Metastatic Liver Carcinoma in the Lung (tissue), 2 donors: ENCODE data around the genes SRD5A2 and CRIM1.

DNA sequence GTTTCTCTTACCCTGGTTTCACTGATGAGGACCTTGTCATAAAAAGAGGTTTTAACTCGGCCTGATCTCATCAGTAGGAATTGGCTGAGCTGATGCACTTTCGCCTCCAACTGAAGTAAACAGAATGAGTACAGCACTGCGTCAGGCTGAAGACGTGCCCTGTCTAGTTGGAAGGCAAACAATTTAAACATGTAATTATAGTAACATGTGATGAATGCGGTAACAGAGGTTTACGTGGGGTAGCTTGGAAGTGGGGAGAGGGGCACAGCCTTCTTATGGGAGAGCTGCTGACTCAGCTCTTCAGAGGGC is 6.4 kb upstream of the EHD3 start:
- PRO-cap, 2 experiments = no peak in any of the 2 experiments

GRCh38 chr2:31430092-31430470 is 15.5 kb upstream of the XDH start:
- PRO-cap, 2 experiments = no peak in any of the 2 experiments

GRCh38 chr2:31580593-31581602 is at the start of gene SRD5A2:
SRD5A2 (minus strand) TSS chr2:31580938.
- PRO-cap, 2 experiments = no peak in any of the 2 experiments

GRCh38 chr2:31675726-31676145 is 95.0 kb upstream of the SRD5A2 start:
- PRO-cap, 2 experiments = peak in 1 of 2 experiments; most common plus-strand start chr2:31675834 (in 1)

GRCh38 chr2:31876071-31877021 is 134.5 kb downstream of the MEMO1 start:
- PRO-cap, 2 experiments = no peak in any of the 2 experiments

DNA sequence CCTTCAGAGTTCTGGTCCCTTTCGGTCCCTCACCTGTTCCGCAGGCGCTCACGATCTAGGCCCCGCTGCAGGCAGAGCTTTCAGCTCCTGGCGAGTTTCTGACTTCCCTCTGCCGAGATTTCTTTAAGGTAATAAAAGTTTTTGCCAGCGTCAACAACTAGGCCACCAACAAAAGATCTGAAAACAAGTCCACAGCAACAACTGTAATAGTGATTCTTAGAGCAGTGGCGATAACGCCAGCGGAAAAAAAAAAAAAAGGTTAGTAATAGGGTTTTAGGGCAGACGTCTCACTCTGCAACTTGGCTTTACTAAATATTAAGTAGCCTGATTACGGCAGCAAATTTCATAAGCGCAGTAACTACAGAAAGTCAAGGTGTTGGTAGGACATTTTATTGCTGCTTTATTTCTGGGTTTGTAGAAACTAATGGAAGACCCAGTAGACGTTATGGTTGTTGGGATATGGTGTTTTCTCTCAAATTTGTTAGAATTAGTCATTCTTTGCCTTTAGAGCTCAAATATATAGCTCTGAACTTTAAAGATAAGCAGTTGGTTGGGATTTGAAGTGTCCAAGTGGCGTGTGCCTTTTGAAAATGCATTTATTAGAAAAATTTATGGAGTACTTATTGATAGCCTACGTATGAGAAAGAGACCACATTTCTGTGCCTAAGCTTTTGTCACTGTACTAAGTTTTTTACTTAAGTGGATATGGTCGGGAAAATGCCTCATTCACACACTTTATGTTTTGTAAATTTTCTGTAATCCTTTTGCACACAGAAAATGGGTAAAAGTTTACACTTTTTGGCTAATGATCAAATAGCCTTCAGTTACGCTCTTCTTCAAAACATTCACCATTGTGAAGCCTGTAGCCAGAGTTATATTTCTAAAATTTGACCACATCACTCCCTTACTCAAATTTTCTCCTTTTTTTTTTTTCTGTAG is 667 bp downstream of the SLC30A6 start:
- PRO-cap, 2 experiments = no peak in any of the 2 experiments

DNA sequence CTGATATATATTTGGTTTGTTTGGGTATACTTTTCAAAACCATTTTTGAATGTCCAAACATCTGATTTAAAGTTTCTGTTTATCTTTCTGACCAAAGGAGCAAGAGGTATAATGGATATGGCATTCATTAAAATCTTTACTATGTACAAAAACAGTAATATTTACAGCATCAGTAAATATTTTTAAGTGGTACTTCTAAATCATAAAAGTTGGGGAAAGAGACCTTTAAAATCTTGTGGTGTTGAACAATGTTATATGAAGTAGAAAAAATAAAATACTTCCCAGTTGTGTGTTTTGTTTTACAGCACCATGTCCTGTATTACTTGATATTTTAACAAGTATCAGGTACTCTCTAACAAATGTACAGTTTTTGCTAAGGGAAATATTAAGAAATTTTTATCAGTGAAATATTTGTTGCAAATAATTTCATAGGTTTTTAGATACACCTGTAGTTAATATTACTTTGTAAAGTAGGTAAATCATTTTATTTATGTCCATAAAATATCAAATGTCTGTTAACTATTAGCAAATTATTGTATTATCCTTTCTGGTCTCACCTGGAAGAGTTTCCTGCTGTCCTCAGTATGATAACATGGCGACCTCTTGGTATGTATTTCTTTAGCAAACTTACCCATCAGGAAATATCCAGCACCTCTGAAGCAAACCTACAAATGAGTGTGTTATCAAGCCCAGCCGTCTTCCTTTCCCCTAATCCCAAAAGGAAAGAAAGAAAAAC is 28.7 kb downstream of the YIPF4 start:
- PRO-cap, 2 experiments = no peak in any of the 2 experiments

GRCh38 chr2:32464965-32465361 is 108.1 kb downstream of the BIRC6 start:
- PRO-cap, 2 experiments = no peak in any of the 2 experiments

DNA sequence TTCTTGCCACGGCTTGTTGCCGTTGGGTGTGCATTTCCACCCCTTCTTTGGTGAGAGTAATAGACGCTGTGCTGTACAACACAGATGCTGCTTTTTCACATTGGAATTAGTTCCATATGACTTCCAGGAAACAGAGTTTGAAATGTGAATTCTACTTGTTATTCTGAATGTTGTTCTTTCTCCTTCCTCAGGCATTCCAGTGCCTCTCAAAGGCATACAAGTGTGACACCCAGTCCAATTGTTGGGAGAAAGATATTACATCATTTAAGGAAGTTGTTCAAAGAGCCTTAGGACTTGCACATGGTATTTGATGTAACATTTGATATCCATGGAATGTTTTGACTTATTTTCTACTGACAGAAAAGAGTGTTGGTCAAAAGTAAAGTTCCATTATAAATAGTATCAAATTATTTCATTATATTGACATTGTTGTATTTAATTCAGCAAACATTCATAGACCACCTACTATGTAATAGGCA is 134.4 kb upstream of the LTBP1 start:
- PRO-cap, 2 experiments = no peak in any of the 2 experiments

DNA sequence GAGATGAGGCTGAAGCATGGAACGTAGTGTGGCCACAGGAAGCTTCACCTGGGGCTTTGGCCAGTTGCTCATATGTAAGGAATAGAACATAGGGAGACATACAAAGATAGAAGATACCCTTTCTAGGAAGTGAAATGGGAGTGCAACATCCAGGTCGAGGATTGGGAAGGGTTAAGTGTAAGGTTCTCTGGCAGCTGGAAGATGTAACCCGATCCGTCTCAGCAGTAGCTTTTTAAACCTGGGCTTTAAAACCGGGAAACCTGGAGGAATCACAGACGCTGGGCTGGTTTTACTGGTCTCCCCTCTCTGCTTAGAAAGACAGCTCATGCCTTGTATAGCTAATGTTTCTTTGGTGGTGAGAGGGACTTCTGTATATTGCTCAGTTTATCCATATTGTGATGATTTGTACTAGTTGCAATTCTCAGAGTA is 8.8 kb upstream of the LTBP1 start:
- PRO-cap, 2 experiments = no peak in any of the 2 experiments

GRCh38 chr2:33052038-33052388 is 105.3 kb downstream of the LTBP1 start:
- PRO-cap, 2 experiments = peak in 1 of 2 experiments; most common plus-strand start chr2:33052282 (in 1); most common minus-strand start chr2:33052131 (in 1)

- PRO-cap, 2 experiments = no peak in any of the 2 experiments
These were observed 263.9 kb downstream of the LTBP1 start for GRCh38 chr2:33210433-33211192.

DNA sequence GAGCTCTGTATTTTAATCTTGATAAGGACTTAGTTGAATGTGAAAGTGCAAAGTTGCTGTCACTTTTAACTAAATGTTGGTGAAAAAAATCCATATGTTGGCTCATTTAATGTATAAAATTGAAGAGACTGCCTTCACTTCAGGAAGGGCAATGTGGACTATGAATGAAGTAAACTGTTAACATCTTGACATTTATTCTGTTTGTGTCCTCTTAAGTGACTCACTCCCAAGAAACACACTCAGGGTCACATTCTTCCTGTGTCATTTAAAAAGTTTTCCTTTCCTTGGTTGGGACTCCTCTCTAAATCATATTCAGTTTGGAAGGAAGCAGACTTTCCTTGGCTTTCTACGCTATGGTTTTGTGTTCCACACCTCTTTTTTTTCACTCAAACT is 256.5 kb upstream of the RASGRP3 start:
- PRO-cap, 2 experiments = no peak in any of the 2 experiments

DNA sequence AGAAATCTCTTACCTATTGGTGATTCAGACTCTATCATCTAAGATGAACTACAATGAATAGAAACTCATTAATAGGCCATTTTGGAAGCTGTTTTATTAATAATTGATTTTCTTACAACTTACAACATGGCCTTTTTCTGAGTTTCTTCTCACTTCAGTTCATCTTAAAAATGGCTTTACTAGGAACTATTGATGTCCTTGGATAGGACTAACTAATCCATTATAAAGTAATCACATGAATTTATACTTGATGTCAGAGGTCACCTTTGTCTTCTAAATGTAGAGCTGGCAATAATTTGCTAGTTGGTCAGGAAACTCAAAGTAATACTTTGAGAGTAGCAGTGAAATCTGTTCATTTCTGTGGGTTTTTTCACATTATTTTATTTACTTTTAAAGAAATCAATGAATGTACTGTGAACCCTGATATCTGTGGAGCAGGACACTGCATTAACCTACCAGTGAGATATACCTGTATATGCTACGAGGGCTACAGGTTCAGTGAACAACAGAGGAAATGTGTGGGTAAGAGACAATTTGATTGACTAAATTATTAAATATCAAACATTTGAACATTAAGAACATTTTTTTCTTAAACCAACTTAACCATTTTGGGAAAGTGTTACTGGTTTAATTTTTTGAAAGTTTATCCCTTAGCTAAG is 203.1 kb upstream of the RASGRP3 start:
- PRO-cap, 2 experiments = no peak in any of the 2 experiments

DNA sequence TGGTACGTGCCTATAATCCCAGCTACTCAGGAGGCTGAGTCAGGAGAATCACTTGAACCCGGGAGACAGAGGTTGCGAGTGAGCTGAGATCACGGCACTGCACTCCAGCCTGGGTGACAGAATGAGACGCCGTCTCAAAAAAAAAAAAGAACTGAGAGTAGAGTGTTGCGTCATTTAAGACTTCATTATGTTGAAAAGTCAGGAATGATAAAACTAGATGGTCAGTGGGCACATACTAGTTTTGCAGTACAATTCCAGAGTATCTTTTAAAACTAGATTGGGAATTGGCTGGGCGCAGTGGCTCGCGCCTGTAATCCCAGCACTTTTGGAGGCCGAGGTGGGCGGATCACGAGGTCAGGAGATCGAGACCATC is 129.9 kb upstream of the RASGRP3 start:
- PRO-cap, 2 experiments = no peak in any of the 2 experiments

DNA sequence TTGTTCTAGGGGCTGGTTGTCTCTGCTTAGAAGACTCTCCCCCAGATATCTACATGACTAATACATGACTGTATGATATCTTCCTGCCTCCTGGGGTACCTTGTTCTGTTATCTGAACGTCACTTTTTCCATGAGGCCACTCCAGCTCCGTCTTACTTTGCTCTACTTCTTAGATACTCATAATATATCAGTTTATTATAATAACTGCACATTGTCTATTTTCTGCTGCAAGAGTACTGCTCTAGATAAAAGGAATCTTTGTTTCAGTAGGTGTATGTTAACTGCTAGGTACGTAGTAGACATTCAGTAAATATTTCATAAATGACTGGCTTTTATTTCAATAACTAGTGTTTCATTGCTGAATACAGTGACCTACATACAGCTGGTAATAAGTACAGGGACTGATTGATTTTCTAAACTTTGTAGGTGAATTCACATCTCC is 791.7 kb upstream of the FAM98A start:
- PRO-cap, 2 experiments = no peak in any of the 2 experiments

DNA sequence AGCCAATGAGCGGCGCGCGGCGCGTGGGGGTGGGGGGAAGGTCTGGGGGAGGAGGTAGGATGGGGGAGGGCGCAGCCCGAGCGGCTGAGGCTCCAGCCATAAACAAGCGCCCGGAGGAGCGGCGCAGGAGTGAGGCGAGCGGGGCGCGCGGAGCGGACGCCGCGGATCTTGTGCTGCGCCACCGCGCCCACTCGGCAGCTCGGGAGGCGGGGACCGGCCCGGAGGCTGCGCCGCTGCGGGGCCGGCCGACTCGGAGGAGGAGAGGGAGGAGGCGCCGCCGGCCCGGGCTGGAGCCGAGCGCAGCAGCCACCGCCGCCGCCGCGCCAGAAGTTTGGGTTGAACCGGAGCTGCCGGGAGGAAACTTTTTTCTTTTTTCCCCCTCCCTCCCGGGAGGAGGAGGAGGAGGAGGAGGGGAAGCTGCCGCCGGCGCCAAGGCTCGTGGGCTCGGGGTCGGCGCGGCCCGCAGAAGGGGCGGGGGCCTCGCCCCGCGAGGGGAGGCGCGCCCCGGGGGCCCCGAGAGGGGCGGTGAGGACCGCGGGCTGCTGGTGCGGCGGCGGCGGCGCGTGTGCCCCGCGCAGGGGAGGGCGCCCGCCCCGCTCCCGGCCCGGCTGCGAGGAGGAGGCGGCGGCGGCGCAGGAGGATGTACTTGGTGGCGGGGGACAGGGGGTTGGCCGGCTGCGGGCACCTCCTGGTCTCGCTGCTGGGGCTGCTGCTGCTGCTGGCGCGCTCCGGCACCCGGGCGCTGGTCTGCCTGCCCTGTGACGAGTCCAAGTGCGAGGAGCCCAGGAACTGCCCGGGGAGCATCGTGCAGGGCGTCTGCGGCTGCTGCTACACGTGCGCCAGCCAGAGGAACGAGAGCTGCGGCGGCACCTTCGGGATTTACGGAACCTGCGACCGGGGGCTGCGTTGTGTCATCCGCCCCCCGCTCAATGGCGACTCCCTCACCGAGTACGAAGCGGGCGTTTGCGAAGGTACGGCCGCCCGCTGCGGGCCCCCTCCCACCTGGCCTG is at the start of gene CRIM1:
Gene CRIM1 (plus strand): TSS at position 126 of the 1,010 bp plus-strand sequence.
- PRO-cap, 2 experiments = peak in 2 of 2 experiments; most common plus-strand start position 126 of the sequence (in 2); most common minus-strand start position 333 of the sequence (in 1)

DNA sequence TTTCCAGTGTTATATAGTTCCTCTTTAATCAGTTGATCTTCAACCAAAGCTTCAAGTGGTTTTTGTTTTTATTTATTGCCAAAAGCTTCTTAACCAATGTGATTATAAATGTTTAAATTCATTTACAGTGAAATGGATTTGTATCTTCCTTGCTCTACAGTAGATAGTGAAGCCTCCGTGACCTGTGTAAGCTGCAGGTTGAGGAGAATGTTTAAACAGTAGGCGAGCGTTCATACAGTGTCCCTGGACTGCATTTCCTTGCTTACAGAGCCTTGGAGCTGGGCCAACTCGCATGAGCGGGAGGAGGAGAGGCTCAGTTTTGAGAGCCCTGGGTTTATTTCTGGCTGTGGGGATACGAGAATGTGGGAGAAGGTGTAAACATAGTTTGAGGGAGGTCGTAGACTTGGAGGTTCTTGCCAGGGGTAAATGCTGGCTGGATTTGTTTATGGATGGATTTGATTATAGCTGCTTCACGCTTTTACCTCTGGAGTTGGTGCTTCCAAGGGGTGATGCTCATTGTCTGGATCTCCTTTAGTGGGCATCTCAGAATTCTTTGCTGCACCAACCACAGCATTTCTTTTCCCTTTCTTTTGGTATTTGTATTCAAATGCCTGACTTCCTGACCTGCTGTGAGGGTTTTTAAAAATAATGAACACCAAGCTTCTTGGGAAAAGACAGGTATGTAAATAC is 20.7 kb downstream of the CRIM1 start:
- PRO-cap, 2 experiments = no peak in any of the 2 experiments

- PRO-cap, 2 experiments = no peak in any of the 2 experiments
These were observed 25.3 kb downstream of the CRIM1 start for GRCh38 chr2:36380584-36381554.

- PRO-cap, 2 experiments = no peak in any of the 2 experiments
These were observed 117.5 kb downstream of the CRIM1 start for GRCh38 chr2:36472987-36473580.